Pericardium fibroblast (primary cell): ENCODE measurements around a stretch of chr22.

DNA sequence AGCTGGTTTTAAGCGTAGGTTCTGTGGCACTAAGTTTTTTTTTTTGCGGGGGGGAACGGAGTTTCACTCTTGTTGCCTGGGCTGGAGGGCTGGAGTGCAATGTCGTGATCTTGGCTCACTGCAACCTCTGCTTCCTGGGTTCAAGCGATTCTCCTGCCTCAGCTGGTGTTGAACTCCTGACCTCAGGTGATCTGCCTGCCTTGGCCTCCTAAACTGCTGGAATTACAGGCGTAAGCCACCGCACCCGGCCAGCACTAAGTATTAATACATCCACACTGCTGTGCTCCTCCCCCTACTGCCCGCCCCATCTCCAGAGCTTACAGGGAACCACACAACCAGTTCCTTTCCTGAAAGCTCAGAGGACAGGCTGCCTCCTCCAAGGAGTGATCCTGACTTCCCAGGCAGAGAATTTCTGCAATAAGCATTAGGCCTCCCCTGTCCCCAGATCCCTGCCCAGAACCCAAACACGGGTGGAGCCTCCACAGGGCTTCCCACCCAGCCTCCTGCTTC lies 33.1 kb upstream of the CSNK1E start:
- RAMPAGE, long total RNA, result no peak

DNA sequence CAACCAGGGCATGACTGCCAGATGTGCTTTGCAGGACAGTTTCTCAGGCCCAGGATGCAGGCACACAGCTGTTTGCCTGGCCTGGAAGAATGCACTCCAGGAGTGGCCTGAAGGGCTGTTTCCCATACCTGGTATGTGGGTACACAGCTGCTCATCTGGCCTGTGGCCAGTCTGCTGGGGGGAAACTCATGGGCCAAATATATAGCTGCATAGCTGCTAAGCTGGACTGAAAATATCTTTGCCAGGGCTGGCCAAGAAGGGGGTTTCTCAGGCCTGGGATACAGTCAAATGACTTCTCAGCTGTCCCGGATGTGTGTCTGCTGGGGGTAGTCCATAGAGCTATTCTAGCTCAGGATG lies 56.7 kb upstream of the CSNK1E start:
- RAMPAGE, long total RNA, result no peak

- RAMPAGE, long total RNA, result start-site peak on the minus strand at chr22:38398855-38398940, 48 and 19 reads in 2 replicates
These were observed 56.6 kb downstream of the KCNJ4 start for GRCh38 chr22:38398115-38399152.

- RAMPAGE, long total RNA, result no peak
These were observed 30.9 kb downstream of the KCNJ4 start for GRCh38 chr22:38423840-38424669.

DNA sequence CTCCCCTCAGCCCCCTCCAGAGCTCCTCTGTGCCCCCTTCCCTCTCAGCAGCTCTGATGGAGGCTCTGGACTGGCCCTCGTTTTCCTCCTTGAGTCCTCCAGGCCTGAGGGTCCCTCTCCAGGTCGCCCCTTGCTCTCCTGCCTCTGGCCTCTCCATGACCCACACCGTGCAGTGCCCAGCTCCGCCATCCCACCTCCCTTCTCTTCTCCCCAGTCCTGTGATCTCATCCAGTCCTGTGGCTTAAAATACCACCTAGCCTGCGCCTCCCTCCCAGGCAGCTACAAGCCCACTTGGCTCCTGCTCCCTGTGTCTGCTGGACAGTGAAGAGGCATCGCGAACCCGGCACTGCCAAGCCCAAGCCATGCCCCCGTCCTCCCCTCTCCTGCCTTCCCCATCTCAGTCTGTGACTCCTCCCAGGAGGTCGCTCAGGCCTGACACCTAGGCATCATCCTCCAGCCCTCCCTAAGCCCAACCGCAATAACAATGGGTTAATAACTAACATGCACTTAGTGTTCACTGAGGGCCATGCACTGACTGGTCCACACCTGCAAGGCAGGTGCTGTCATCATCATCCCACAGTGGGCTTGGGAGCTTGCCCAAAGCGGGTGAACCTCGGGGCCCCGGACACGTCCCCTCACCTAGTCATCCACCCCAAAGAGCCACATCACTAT lies 11.8 kb downstream of the KCNJ4 start:
- RAMPAGE, long total RNA, result no peak

GRCh38 chr22:38657168-38657597 lies 745 bp downstream of the CBY1 start:
- RAMPAGE, long total RNA, result no peak

GRCh38 chr22:38657598-38658061 lies 1.2 kb downstream of the CBY1 start:
- RAMPAGE, long total RNA, result no peak

GRCh38 chr22:38724993-38725867 lies 19.5 kb downstream of the GTPBP1 start:
- RAMPAGE, long total RNA, result no peak

- RAMPAGE, long total RNA, result no peak
These were observed 23.6 kb downstream of the SUN2 start for GRCh38 chr22:38731878-38732829.

GRCh38 chr22:38882326-38882872 lies 10.4 kb upstream of the CBX6 start:
- RAMPAGE, long total RNA, result no peak

DNA sequence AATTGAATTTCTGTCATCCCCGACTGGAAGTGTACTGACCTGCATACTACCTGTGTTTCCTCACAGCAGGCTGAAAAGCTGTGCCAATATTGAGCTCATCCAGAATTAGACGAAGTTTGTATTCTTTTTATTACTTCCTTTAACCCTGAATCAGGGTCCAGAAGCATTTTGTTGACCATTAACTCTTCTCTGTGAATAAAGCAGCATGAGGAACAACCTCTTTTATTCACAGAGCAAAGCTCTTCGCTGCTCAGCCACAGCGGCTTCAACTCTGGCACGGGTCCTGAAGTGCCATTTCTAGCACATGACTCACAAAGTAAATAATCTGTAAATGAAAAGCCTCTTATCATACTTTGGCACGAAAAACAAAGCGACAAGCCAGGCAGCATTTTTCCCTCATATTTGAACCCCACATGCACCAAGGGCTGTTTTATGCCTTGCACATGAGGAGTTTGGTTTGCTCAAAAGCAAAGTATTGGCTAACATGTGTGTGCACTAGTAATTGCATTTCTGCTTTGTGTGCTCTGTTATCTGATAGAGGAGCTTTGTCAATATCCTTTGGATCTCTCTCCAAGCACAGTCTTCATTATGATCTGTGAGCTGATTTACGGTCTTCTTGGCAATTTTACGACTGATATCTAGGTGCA lies 33.0 kb upstream of the APOBEC3A start:
- RAMPAGE, long total RNA, result no peak

DNA sequence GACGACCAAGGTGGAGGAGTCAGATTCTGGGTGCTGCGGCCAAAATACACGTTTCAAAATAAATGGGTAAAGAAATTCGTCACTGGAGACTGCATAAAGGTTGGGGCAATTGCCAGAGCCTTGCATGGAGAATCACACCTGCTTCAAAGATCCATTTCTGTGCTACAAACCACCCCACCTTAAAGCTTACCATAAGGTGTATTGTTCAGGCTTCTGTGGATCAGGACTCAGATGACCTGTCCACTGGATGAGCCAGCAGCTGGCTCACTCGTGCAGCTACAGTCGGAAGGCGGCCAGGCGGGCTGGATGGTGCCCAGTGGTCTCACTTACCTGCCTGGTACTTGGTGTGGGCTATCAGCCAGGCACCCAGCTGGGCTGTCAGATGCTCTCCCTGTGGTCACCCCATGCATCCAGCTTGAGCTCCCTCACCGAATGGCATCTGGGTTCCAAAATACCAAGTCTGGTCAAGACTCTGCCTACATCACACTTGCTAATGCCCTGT lies 11.0 kb upstream of the APOBEC3B start:
- RAMPAGE, long total RNA, result no peak

DNA sequence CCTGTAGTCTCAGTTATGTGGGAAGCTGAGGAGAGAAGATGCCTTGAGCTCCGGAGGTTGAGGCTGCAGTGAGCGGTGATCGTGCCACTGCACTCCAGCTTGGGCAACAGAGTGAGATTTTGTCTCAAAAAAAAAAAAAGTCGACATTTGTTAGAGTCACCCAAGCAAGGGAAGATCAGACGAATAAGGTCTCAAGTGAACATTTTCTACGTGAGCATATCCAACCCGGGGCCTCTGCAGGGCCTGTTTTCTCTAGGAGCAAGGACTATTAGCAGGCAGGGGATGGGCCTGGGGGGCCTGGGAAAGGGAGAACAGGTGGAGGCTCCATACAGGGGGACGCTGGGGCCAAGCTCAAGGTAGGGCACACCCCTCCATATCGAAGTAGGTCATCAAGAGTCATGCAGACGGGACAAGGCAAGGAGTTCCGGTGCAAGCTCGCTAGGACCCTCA lies 9.0 kb upstream of the APOBEC3B start:
- RAMPAGE, long total RNA, result no peak

GRCh38 chr22:39183854-39184950 lies 31.7 kb upstream of the CBX7 start:
- RAMPAGE, long total RNA, result no peak

- RAMPAGE, long total RNA, result no peak
These were observed 8.5 kb upstream of the PDGFB start for GRCh38 chr22:39253048-39253974.

DNA sequence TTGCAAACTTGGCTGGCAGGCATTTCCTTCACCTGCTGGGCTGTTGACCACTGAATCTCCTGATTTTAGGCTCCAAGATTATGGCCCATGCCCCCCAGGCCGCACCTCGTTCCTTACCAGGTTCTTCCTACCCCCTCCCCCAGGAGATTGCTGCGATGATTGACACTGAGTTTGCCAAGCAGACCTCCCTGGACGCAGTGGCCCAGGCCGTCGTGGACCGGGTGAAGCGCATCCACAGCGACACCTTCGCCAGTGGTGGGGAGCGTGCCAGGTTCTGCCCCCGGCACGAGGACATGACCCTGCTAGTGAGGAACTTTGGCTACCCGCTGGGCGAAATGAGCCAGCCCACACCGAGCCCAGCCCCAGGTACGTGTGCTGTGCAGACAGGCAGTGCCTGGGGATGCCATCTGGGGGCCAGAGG lies 27.0 kb downstream of the TAB1 start:
- RAMPAGE, long total RNA, result no peak

- RAMPAGE, long total RNA, result no peak
These were observed 1.0 kb downstream of the MGAT3 start for GRCh38 chr22:39457596-39458474.

DNA sequence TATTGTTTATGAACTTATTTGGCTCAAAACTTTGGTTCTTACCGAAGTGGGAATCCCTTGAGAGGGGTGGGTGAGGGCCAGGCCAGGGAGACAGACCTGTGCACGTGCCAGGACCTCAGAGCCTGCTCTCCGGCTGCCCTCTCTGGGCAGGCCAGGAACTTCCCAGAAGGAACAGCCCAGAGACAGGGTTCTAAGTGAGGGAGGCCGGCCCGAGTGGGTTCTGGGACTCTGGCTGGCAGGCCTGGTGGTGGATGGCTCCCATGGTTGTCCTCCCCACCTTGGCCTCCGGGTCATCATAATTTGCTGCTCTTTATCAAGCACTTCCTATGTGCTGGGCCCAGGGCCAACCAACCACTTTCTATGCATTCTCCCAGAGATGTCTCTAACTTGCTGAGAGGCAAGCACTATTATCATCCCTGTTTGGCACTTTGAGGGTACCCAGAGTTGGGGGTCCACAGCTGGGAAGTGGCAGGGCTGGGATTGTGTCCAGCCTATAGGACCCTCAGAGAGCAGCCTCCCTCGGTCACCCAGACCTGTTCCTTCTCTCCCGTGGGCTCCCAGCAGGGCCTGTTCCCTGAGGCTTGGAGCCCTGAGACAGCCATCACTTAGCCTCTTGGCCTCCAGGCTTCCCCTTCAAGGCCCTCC lies 6.2 kb downstream of the MGAT3 start:
- RAMPAGE, long total RNA, result no peak

GRCh38 chr22:39472357-39473448 lies 15.9 kb downstream of the MGAT3 start:
- RAMPAGE, long total RNA, result no peak

DNA sequence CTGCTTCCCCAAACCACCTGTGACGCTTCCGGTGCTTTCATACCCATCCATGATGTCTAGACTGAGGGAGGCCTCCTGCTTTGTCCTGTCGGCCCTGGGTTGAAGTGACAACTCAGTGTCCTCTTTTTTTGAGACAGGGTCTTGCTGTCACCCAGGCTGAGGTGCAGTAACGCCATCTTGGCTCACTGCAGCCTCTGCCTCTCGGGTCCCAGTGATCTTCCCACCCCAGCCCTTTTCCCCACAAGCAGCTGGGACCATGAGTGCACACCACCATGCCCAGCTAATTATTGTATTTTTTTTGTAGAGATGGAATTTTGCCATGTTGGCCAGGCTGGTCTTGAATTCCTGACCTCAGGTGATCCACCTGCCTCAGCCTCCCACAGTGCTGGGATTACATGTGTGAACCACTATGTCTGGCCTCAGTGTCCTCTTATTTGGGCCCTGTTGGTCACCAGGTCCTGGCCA lies 5.5 kb downstream of the RPS19BP1 start:
- RAMPAGE, long total RNA, result no peak